AG09319 (cell line): ENCODE data around the gene FAM81B.

DNA sequence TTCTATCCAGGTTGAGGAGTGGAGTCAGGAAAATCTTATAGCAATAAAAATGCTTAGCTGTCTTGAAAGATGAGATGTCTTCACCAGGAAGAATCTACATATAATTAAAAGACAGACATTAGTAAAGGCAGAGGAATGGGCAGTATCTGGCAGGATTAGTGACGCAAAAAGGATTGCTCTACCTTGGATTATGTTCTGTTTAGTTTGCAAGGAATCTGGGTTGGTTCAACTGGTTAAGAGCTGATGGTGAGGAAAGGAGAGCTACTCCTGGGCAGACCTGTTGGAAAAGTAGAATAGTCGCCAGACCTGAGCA, 318.4 kb downstream of the ADGRV1 start:
- RRBS: no CpG with 5 or more reads among the region's 2 CpGs

DNA sequence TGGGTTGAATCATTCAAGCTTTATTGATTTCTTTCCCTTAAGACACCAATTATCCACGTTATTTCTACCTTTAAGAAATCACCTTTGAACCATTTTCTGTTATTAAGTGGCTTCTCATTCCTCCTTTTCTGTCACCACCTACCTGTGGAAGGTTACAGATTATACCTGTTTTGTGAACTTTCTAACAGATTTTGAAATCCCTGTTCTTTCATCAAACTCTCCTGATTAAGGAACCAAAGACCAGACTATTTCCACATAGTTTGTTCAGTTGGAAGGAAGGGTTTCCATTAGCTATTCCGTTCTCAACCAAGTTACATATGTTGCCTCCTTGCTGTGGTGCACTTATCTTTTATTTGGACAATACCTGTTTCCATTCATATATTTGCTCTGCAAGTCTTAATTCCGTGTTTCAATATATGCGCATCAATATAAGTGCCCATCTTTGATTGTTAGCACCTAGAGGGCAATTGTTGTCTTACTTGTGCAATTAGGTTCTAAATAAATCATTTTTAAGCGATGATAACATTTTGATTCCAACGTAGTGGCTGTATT, 343.6 kb downstream of the ADGRV1 start:
- RRBS: no CpG with 5 or more reads among the region's 6 CpGs

- RRBS: no CpG with 5 or more reads among the region's 2 CpGs
Measured at GRCh38 chr5:90911114-90911425, 352.5 kb downstream of the ADGRV1 start.

- RRBS: no CpG with 5 or more reads among the region's 6 CpGs
Measured at GRCh38 chr5:91058416-91059142, 324.5 kb downstream of the ARRDC3 start.

- RRBS: no CpG with 5 or more reads among the region's 4 CpGs
Measured at GRCh38 chr5:91125212-91125805, 257.8 kb downstream of the ARRDC3 start.

- RRBS: no CpG with 5 or more reads among the region's 6 CpGs
Measured at GRCh38 chr5:91212275-91213130, 170.6 kb downstream of the ARRDC3 start.

GRCh38 chr5:91306933-91307417, 76.1 kb downstream of the ARRDC3 start:
- RRBS: no CpG with 5 or more reads among the region's 4 CpGs

DNA sequence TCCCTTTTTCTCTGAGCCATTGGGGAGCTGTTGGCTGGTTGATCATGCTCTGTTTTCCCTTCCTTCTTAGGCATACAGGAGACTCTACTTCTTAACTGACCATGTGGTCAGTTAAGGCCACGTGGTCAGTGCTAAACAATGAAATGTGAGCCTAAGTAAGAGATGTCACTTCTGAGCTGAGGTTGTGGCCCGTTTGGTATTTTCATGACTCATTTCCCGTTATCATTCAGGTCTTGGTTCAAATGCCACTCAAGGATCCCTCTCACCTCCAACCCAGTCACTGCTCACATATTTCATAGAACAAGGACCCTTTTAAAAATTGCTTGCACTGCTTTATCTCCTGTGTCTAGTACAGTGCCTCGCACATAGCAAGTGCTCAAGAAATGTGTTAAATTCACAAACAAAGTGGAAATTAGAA, 50.8 kb downstream of the ARRDC3 start:
- RRBS: no CpG with 5 or more reads among the region's 4 CpGs

- RRBS: no CpG with 5 or more reads among the region's 5 CpGs
Measured at GRCh38 chr5:91371678-91372781, 11.1 kb downstream of the ARRDC3 start.

DNA sequence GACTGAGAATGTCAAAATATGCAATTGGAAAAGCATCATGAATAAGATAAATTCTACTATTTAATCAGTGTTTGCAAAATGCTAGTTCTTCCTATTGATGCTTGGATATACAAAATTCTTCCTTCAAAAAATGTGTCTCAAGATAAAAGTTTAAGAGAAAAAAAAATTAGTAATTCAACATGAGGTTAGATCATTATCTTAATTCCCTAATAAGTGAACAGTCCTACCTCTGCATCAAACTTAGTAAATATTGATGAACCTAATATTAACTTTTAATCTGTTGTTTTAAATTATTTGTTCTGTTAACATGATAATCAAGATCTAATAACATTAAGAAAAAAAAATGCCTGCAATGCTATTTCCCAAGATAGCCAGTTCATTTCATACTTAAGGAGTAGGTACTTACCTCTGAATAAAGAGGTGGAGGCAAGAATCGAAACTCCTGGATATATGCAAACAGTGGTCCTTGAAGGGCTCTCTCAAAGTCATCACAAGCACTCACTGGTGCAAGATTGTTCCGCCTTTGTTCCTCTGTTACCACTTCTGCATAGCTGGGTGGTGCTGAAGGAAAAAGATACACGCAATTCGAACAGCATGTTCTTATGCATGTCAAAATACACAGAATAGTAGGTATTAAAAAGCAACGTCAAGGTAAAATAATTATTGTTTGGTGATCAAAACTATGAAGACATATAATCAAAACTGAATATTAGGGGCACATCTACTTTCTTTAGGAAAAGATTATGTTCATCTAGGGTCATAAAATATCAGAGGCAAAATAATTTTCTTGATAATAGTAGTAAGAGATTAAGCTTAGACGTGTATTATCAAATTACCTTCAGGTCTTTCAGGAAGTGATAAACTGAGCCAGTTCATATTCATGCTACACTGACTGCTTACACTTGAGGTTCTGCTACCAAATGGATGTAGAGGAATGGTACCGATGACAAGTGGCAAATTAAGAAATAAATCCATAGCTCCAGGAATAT, 9.5 kb downstream of the ARRDC3 start:
- RRBS: no CpG with 5 or more reads among the region's 7 CpGs

- RRBS: no CpG with 5 or more reads among the region's 7 CpGs
Measured at GRCh38 chr5:92552060-92553102, 1030.6 kb upstream of the NR2F1 start.

GRCh38 chr5:93569841-93570108, 13.2 kb upstream of the NR2F1 start:
- RRBS: no CpG with 5 or more reads among the region's 6 CpGs

- RRBS: 73% methylated on average over 28 of the region's 83 CpGs
Measured at GRCh38 chr5:93570563-93571707, 12.1 kb upstream of the NR2F1 start.

- RRBS: no CpG with 5 or more reads among the region's 49 CpGs
Measured at GRCh38 chr5:93572859-93573662, 10.0 kb upstream of the NR2F1 start.

DNA sequence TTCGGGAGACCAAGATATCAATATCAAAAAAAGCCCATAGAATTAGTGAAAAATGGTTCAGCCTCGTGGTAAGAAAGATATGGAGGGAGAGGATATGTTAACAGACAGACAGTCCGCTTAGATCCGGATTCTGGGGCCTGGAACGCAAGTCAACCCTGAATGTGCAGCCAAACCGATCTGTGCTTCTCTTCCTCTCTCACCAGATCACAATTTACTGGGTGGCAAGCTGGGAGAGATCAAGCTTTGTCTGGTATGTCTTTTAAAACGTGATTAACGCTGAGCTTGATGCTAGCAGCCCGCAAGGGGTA, 5.0 kb upstream of the NR2F1 start:
- RRBS: no CpG with 5 or more reads among the region's 9 CpGs

GRCh38 chr5:93585938-93586567, 3.0 kb downstream of the NR2F1 start:
- RRBS: no CpG with 5 or more reads among the region's 11 CpGs

DNA sequence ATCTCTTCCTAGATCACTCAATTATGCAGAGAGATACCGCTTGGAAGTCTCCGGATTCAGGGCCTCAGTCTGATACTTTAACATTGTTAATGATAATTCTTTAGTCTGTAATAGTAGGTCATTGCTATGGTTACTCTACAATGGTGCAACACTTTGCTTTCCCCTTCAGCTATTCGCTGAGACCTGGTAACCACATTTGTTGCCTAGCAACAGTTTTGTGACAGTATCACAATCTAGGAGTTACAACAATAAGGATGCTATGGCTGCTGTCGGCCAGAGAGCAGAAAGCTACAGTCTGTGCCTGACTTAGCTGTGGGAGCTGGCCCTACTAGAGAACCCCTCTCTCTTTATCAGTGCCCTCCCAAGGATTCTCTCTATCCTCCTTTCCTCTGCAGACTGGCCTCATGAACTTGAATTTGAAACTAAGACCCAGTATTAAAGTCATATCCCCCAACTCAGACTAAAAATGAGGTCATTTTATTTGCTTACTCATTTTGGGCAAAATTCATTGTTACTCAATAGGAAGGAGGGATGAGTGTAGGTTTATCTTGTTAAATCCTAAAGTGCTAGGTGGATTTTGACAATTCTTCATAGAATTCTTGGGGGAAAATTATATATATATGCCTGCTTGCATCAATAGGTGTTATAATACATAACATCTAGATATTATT, 39.4 kb downstream of the NR2F1 start:
- RRBS: no CpG with 5 or more reads among the region's 4 CpGs

DNA sequence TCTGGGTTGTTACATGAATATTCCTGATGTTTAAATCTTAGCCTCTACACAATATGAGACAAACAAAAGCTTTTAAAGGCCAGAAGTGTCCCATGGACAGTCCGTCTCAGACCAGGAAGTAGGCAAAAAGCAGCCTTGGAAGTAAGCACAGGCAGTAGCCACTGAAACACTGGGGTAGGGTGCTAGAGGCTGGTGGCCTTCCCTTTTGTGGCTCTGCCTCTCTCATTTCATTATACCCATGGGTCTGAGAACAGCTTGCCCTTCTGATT, 197.4 kb downstream of the MCTP1 start:
- RRBS: no CpG with 5 or more reads among the region's 1 CpG

- RRBS: no CpG with 5 or more reads among the region's 6 CpGs
Measured at GRCh38 chr5:95138344-95138868, 146.5 kb downstream of the MCTP1 start.

DNA sequence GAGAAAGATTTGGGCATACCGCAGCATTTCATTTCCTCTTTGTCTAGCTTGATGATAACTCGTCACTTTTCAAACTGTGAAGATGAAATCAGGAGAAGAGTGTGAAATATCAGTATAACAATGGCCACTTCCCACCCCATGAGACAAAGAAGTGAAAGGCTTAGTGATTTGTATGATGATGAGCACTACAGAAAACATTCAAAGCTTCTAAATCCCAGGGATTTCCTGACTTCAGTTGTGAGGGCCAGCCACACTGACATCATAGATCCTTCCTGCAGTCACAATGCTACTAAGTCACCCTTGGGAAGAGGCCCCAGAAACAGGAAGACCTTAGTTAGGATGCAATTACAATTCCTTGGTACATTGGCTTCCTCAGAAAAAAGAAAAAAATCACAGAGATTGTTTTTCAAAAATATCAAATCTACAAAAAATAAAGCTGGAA, at the start of gene FAM81B:
Gene FAM81B, plus strand, starts transcription at position 316 of the 442 bp plus-strand sequence.
- RRBS: no CpG with 5 or more reads among the region's 2 CpGs